Metastatic Breast Carcinoma in the Brain (tissue), 10 donors: ENCODE measurements around a stretch of chr17.

- PRO-cap, 10 experiments = peak in 1 of 10 experiments; most common plus-strand start chr17:180693 (in 1); most common minus-strand start chr17:180586 (in 1)
Observed at GRCh38 chr17:180466-181236, 799 bp downstream of the DOC2B start.

DNA sequence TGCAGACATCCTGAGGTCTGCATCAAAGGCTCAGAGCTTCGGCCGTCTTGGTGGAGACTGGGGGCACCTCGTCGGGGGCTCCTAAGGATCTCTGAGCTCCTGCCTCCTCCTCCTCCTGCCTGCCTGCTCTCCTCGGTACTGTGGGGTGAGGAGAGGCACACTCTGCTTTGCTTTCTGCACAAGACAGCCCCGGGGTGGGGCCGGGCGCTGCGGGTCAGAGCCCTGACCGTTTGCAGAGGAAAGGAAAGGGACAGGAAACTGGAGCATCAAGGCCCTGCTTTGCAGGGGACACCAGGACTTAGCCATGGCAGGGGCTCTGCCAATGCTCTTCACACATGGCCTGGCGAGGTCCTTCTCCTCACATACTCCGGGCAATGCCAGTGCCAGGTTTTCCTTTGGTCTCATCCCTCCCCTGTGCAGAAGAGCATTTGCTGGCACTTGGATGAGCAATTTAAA lies 23.7 kb upstream of the DOC2B start:
- PRO-cap, 10 experiments = peak in 2 of 10 experiments; most common minus-strand start position 142 of the sequence (in 2)

- PRO-cap, 10 experiments = no peak in any of the 10 experiments
Observed at GRCh38 chr17:347963-348590, 4.5 kb downstream of the RPH3AL start.

DNA sequence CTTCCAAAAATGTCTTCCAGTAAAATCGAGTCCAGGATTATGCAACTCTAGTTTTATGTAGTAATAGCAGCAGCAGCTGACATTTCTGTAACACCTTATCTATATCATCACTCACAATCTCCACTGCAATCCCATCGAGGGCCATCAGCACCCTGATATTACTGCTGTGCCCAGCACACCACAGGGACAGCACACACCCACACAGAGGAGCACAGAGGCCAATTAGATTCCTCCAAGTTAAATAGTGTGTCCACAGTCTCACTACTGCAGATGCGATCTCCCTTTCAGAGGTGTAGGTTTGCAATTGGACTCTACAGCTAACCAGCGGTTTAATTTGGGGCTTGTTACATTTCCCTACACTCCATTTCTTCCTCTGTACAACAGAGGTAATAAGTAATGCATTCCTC lies 2.9 kb downstream of the RPH3AL start:
- PRO-cap, 10 experiments = no peak in any of the 10 experiments

GRCh38 chr17:353032-353552 lies 485 bp upstream of the RPH3AL start:
- PRO-cap, 10 experiments = peak in 2 of 10 experiments; most common plus-strand start chr17:353215 (in 2); most common minus-strand start chr17:353125 (in 1)

DNA sequence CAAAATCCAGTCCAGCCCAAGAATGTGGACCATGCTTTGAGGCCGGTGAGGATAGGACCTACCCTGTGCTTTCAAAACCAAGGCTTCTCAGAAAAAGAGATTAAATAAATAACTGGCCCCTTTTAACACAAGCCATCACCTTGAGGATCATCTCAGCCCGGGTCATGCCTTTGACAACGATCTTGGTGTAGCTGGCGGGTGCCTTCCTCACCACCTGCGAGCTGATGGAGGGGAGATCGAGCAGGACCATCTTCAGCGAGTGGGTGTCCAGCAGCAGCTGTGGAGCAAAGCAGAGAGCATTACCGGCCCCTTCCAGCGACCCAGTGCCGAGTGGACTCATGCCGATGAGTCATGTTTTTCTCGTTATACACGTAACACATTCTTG lies 111.3 kb downstream of the C17orf97 start:
- PRO-cap, 10 experiments = no peak in any of the 10 experiments

DNA sequence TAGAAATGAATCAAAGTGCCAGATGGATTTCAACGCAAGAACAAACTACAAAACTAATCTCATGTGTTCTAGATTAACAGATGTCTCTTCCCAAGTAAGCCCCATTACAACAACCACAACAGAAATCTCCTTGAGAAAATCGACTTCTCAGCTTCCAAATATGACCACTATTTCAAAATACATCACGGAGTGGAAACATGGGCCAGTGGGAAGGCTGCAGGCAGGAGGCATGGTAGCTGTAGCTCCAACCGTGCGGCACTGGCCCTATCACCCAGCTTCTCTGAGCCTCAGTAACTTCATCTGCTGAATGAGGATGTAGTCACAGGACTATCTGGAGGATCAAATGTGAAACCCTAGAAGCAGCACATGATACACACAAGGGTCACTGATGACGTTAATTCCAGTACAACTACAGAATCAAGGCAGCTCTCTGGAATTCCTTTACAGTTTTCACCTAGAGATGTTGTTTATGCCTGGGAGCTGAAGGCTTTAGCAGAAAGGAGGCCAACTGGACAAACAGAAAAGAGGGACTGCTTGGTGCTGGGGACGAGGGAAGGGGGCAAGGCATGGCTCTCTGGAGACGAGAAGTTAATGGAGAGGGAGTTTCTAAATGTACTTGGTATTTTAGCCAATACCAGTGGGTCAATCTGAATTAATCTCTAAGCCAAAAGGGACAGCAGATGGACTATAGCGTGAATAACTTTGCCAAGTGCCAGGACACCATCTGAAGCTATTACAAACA lies 112.1 kb downstream of the VPS53 start:
- PRO-cap, 10 experiments = peak in 5 of 10 experiments; most common plus-strand start position 403 of the sequence (in 1); most common minus-strand start position 282 of the sequence (in 3)

GRCh38 chr17:728790-729445 lies 3.5 kb upstream of the TLCD3A start:
- PRO-cap, 10 experiments = no peak in any of the 10 experiments

DNA sequence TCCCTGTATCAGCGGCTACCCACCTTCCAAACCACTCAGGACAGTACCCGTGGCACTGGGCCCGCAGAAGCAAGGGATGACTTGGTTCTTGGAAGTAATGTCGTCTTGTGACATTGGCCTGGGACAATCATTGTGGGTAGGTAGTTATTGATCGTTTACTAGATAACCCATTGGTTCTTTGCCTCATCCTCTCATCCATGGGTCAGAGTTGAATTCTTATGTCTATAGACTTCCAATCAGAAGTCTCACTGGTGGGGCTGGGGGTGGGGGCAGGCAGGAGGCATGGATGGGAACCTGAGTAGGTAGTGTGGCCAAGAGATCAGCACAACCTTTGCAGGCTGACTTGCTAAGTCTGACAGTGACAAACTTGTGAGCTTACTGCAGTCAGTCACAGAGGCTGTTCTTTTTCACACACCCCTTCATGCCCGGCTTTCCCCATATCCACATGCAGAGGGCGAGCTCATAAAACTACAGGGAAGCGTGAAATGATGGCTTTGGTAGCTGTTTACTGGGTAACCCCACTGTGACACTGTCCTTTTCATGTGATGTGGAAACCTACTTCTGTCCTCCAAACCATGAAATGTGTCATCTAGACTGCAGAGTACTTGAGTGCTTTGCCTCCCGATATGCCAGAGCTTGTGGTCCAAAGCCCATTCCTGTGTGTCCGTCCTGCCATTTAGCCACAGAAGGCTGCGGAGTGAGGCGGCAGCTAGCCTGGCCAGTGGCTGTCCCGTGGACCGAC lies 9.7 kb downstream of the TLCD3A start:
- PRO-cap, 10 experiments = no peak in any of the 10 experiments

- PRO-cap, 10 experiments = no peak in any of the 10 experiments
Observed at GRCh38 chr17:900362-900623, 79.3 kb downstream of the NXN start.

DNA sequence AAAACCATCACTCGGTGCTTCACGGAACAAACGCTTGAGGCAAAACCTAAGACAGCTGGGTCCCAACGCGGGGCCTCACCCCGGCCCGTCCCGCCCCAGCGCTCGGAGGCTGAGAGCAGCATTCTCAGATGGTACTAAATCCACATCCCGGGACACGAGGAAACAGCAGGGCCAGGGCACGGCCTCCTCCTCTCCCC lies 31.1 kb downstream of the NXN start:
- PRO-cap, 10 experiments = no peak in any of the 10 experiments

GRCh38 chr17:977258-977638 lies 2.3 kb downstream of the NXN start:
- PRO-cap, 10 experiments = no peak in any of the 10 experiments

GRCh38 chr17:1003747-1004734 lies 7.1 kb downstream of the TIMM22 start:
- PRO-cap, 10 experiments = peak in 4 of 10 experiments; most common plus-strand start chr17:1004505 (in 2); most common minus-strand start chr17:1004308 (in 2)

- PRO-cap, 10 experiments = no peak in any of the 10 experiments
Observed at GRCh38 chr17:1008068-1008949, 11.4 kb downstream of the TIMM22 start.

DNA sequence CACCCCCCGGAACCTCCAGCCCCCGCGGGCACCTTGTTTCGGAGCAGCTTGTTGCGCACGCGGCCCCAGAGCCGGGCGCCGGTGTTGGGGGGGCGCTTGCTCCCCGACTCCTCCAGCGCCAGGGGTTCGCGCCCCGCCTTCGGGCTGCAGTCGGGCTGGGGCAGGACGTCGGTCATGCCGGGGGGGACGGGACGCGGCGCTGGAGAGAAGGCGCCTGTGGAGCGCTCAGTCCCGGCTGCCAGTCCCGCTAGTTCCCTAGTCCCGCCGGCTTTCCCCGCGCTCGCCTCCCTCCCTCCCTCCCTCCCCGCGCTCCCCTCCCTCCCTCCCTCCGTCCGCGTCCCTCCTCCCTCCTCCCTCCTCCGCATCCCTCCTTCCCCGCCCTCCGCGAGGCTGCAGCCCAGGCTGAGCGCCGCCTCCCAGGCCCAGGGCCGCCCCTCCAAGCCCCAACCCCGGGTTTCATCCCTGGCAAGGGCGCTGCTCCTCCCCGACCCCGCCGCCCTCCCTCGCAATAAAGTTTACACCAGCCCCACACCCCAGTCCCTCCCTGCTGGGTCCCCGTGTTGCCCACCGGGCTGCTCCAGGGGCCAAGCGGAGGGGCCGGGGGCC lies 34.7 kb downstream of the TIMM22 start:
- PRO-cap, 10 experiments = peak in 1 of 10 experiments; most common minus-strand start position 272 of the sequence (in 1)

GRCh38 chr17:1038794-1039992 lies 42.3 kb downstream of the TIMM22 start:
- PRO-cap, 10 experiments = peak in 3 of 10 experiments; most common plus-strand start chr17:1039816 (in 3); most common minus-strand start chr17:1039564 (in 1)

GRCh38 chr17:1040143-1040577 lies 43.2 kb downstream of the TIMM22 start:
- PRO-cap, 10 experiments = peak in 1 of 10 experiments; most common minus-strand start chr17:1040324 (in 1)

DNA sequence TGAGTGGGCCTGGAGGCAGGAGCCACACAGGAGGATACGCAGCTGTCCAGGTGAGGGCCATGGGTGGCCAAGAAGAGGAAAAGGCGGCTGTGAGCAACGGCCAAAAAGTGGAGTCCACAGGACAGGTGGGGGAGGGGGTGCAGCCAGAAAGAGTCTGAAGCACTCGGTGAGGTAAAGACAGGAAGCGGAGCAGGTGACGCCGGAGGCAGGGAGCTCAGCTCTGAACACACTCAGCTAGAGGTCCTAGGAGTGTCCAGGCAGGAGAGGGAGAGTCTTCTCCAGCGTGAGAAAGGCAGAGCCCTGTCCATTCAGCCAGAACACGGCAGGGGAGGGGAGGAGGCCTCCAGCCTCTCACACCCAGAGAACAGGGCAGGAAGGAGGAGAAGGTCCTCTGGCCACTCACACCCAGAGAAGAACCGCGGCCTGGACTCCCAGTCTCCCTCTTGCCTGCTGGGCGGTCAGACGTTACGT lies 89.3 kb downstream of the ABR start:
- PRO-cap, 10 experiments = no peak in any of the 10 experiments

DNA sequence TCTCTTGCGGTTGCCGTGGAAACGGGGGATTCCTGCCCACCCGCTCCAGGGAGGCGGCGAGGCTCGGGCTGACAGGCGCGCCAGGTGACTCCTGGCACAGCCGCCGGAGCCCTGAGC lies 71.3 kb downstream of the ABR start:
- PRO-cap, 10 experiments = peak in 4 of 10 experiments; most common plus-strand start position 48 of the sequence (in 2)

DNA sequence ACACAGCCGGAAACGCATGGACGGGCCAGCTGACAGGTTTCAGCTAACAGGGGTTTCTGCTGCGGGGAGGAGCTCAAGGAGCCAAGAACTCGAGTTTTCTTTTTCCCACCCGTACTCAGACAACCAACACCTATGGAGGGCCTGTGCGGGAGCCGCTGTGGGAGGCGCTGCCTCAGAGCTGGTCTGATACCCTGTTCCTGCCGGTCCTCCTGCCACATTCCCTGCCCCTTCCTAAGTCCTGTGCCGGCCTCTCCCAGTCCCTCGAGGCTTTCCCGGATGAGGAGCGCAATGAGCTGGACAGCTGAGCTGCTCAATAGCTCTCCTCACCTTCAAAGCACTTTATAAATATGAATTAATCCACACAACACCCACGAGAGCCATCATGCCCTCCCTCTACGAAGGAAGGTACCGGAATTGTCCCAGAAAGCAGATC lies 6.2 kb downstream of the ABR start:
- PRO-cap, 10 experiments = no peak in any of the 10 experiments